Epithelial cell of prostate (primary cell): ENCODE data around the gene BIK.

GRCh38 chr22:42892345-42893430 lies 35.6 kb upstream of the ARFGAP3 start:
- RRBS: no CpG with 5 or more reads among the region's 19 CpGs

DNA sequence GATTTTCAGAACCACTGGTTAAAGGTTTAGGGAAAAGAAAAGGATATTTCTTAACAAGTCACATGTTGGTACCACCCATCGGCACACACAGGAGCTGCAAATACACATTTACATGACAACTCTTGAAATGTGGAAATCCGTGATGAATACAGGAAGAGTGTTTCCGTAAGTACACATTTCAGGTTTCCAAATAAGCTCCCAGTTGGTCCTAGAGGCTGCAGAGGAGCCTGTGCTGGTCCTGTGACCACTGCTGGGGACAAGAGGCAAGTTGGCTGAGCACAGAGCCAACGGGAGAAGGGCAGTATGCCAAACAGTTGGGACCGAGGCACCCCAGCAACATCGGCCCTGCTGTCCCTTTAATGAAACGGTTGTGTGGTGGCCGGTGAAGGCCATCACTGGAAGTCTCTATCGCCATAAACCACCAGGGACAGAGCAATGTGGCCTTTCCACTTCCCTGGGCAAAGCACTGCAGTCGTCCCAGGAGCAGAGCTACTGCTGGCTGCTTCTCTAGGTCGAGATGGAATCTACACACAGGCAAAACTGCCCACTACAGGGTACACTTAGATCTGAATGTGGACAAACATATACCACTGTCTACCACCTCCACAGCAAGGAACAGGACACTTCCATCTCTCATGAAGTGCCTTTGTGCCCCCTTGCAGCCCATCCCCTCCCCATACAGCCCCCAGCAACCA lies 38.6 kb upstream of the ARFGAP3 start:
- RRBS: no CpG with 5 or more reads among the region's 11 CpGs

DNA sequence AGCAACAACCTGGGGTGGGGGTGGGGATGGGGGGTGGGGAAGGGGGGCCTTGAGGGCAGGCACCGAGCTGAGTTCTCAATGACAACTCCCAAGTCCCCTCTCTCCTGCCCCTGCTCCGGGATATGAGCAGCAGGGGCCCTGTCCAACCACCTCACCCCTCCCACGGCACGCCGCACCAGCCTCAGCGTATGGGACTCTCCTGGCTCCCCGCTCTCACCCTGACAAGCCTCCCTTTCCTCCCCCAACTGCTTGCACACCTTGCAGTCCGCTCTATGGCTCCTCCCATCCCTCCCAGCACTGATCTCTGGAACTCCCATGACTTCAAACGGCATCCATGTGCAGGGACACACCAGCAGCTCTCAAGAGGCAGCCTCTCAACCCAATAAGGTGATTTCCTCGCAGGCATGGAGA lies 59.3 kb upstream of the ARFGAP3 start:
- RRBS: no CpG with 5 or more reads among the region's 10 CpGs

DNA sequence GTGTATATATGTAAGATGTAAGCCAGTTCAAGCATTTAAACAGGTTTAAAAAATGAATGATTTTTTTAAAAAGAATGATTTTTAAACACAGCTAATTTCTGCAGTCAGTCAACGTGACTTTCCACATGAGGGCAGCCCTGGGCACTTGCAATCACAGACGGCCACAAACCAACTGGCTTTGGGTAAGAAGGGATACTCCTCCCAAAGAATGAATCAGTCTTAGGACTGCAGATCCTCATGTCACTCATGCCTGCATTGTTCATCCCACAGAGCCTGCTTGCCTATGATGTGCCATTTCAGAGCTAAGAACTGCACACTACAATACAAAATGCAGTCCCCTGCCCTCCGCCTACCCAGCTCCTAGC lies 24.9 kb downstream of the PACSIN2 start:
- RRBS: no CpG with 5 or more reads among the region's 3 CpGs

- RRBS: no CpG with 5 or more reads among the region's 6 CpGs
Measured at GRCh38 chr22:43002195-43002749, 12.7 kb downstream of the PACSIN2 start.

DNA sequence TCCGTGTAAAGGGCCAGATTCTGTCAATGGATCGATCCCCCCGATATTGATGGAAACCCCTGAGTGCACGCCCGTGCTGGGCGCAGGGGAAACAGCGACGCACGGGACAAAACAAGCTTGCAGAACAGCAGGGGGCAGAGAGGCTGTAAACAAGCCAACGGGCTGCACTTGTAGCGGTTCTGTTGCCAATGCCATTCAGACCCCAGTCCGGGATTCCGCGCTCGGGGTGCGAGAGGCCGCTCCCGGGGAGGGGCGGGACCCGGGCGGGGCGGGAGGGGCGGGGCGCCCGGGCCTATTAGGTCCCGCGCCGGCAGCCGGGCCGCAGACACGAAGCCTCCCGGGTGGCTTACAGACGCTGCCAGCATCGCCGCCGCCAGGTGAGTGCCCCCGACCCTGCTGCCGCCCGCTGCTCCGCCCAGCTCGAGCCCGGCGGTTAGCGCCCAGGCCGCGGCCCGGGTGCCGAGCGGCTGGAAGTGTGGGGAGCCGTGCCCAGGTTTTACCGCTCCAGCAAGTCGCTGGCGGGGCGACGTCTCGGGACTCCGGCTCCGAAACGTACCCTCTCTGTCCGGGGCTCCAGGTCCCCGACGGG lies at the start of gene BIK:
Gene BIK, plus strand, starts transcription at position 324 of the 589 bp plus-strand sequence.
- RRBS: 1% methylated on average over 25 of the region's 62 CpGs

DNA sequence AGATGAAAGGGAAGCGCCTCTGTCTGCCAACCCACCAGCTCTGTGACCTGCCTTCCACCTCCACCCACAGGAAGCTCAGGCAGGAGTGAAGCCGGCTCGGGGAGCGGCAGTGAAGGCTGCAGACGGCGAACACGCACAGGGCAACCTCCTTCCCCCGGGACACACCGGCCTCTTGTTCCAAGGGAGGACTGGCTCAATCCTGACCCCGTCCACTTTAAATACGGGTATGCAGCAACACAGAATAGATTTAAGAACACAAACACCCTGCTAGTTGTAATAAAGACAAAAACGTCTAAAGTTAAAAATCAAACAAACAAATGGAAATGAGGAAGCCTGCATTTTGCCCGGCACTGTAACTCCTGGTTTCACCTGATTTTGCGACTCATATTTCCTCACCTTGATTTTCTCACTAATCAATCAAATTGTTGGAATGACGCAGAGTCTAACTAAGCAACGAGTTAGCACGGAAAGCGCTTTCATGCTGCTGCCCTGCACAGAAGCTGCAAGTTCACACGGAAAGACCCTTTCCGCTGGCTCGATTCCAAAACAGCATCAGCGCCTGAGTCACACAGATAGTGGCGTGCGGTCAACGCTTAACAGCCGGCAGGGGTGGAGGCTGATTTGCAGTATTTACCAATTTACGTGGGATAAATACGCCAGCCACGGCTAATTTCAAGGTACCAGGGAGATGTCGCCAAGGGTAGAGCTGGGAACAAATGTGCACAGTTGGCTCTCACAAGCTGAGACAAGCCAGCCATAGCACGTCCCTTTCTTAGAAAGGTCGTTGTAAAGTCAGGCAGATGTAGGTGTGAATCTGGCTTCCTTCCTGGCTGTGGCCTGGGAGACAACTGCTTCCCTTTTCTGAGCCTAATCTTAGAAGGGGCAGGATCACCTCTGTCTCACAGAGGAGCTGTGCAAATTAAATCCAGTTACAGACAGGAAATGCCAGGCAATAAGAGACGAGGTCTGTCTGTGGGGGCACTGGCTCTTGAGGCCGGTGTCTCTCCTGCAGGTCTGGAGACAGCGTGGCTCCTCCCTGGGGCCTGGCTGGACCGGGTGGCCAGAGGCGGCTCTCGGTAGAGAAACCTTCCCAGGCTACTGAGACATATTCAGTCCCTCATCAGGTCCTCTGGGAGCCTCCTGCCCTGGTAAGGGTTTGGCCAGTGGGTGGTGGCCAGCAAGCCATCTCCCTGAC lies 76.9 kb upstream of the TTLL12 start:
- RRBS: 34% methylated on average over 10 of the region's 38 CpGs

DNA sequence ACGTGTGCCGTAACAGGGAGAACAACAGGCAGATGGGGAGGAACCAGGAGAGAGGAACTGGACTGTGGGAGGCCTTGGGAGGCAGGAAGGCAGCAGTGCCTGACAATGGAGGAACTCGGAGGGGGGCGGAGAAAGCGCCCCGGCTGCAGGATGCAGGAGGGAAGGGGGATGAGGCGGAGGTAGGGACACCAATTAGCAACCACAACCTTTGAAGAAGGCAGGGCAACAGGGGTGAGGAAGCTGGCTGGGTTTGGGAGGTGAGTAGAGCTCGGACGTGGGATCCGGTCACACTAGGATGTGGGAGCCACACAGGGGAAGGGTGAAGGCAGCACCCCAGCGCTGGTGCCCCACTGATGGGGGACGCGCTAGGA lies 67.4 kb downstream of the SCUBE1 start:
- RRBS: no CpG with 5 or more reads among the region's 13 CpGs

- RRBS: no CpG with 5 or more reads among the region's 3 CpGs
Measured at GRCh38 chr22:43290320-43290534, 52.9 kb downstream of the SCUBE1 start.

- RRBS: no CpG with 5 or more reads among the region's 18 CpGs
Measured at GRCh38 chr22:43293195-43293618, 50.0 kb downstream of the SCUBE1 start.

GRCh38 chr22:43301125-43301757 lies 41.9 kb downstream of the SCUBE1 start:
- RRBS: 68% methylated on average over 2 of the region's 16 CpGs

GRCh38 chr22:43467143-43467706 lies 55.4 kb downstream of the MPPED1 start:
- RRBS: no CpG with 5 or more reads among the region's 16 CpGs

DNA sequence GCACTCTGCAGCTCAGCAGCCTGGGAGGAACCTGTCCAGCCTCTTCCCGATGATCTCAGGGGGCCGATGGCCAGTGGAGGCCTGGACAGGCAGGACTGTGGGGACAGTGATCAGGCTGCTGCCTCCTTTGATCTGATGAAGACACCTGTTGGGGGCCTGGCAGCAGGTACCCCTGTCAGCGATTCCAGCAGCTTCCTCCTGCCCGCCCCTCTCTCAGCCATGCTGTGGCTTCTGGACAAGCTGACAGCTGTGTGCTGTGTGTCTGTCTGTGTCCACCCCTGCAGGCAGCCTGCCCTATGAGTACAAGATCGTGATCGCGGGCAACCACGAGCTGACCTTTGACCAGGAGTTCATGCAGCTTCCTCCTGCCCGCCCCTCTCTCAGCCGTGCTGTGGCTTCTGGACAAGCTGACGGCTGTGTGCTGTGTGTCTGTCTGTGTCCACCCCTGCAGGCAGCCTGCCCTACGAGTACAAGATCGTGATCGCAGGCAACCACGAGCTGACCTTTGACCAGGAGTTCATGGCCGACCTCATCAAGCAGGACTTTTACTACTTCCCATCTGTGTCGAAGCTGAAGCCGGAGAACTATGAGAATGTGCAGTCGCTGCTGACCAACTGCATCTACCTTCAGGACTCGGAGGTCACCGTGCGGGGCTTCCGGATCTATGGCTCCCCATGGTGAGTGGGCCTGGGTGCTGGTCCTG lies 62.6 kb downstream of the MPPED1 start:
- RRBS: 88% methylated on average over 6 of the region's 23 CpGs

DNA sequence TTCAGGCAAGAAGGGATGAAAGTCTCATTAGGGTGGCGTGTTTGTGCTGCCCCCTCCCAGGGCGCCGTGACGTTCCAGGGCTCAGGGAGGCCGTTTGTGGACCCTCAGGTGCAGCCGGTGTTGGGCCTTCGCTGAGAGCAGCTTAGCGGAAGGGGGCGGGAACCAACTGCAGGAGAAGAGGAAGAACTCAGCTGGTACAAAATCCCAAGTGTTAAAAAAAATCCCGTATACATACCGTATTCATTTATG lies 70.0 kb downstream of the MPPED1 start:
- RRBS: no CpG with 5 or more reads among the region's 11 CpGs

DNA sequence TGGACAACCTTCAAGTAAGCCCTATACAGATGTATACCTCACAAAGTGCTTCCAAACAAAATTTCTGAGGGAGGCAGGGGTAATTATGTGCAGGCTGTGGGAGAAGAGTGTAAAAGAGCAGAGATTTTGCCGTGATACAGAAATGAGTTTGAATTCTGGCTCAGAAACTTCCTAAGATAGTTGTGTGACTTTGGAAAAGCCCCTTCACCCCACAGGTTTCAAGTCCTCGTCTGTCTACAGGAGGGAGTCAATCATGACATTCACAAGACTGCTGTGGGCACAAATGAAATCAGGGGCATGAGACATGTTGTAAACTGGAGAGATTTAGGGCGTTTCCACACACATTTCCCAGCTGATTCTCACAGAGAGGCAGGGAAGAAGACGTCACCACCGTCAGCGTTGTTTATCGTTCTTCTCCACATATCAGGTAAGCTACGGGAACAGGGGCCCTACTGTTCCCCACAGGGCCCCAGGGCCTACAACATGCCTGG lies 554 bp downstream of the EFCAB6 start:
- RRBS: no CpG with 5 or more reads among the region's 8 CpGs

GRCh38 chr22:43925140-43926028 lies 1.8 kb downstream of the PNPLA3 start:
- RRBS: no CpG with 5 or more reads among the region's 9 CpGs

DNA sequence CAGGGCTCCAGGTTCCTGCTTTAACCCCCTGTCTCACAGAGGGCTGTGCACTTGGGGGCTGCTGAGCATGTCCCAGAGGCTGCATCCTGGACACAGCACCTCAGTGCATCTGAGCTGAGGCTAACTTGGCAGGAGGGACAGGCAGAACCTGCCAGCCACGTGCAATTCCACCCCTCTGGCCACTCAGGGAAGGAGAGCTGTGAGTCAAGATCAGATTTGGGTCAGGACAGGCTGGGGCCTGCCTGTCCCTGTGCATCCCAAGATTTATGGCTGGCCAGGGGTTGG lies 2.4 kb downstream of the PNPLA3 start:
- RRBS: no CpG with 5 or more reads among the region's 1 CpG

- RRBS: no CpG with 5 or more reads among the region's 9 CpGs
Measured at GRCh38 chr22:44032185-44032630, 8.1 kb downstream of the PARVB start.

GRCh38 chr22:44083519-44083822 lies 59.4 kb downstream of the PARVB start:
- RRBS: no CpG with 5 or more reads among the region's 6 CpGs

GRCh38 chr22:44330548-44331779 lies 18.2 kb upstream of the SHISAL1 start:
- RRBS: 1% methylated on average over 54 of the region's 129 CpGs